Kidney epithelial cell (primary cell): ENCODE measurements around a stretch of chr2.

- RAMPAGE, long total RNA = no peak
- RRBS = 33% methylated on average over 6 of the region's 24 CpGs
Measured at GRCh38 chr2:62475135-62476146, 30.6 kb downstream of the TMEM17 start.

DNA sequence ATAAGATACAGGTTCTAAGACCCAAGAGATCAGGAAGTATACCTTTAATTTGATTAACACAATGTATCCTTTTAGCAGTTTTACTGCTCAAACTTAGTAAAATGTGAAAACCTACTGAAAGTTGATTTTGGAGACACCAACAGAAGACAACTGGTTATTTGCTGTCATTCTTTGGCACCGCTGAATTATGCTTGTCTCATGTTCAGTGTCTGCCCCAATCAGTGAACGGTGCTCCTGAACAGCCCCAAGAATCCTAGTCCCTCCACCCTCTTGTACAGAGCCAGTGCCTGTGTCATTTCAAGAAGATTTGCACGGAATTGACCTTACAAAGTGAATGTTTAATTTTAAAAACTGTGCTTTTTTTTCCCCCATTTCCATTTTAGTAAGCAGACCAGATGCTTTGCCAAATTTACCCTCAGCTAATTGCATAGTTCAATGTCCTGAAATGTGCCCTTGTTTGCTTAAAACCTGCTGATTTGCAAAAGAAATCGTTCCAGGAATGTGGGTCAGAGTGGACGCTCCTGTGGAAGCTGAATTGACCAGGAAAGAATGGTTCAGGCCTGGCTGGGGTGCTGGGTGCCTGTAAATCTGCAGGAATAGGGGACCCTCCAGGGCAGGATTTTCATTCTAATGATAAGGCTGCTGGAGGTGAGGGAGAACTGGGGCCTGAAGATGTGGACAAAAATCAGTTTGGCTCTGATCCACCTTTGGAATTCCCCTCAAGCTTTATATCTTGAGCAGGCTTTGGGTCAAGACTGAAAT, 20.2 kb downstream of the TMEM17 start:
- RAMPAGE, long total RNA = no peak
- RRBS = no CpG with 5 or more reads among the region's 5 CpGs

- RAMPAGE, long total RNA = no peak
- RRBS = no CpG with 5 or more reads among the region's 1 CpG
Measured at GRCh38 chr2:62653840-62654078, 51.8 kb upstream of the EHBP1 start.

GRCh38 chr2:62955391-62955695, 95.3 kb upstream of the OTX1 start:
- RAMPAGE, long total RNA = no peak
- RRBS = no CpG with 5 or more reads among the region's 3 CpGs

GRCh38 chr2:63058617-63059250, 8.1 kb downstream of the OTX1 start:
- RAMPAGE, long total RNA = no peak
- RRBS = 3% methylated on average over 18 of the region's 51 CpGs

GRCh38 chr2:63729257-63730003, 112.3 kb upstream of the UGP2 start:
- RAMPAGE, long total RNA = no peak
- RRBS = no CpG with 5 or more reads among the region's 2 CpGs

- RAMPAGE, long total RNA = no peak
- RRBS = no CpG with 5 or more reads among the region's 2 CpGs
Measured at GRCh38 chr2:63734359-63735009, 107.2 kb upstream of the UGP2 start.

DNA sequence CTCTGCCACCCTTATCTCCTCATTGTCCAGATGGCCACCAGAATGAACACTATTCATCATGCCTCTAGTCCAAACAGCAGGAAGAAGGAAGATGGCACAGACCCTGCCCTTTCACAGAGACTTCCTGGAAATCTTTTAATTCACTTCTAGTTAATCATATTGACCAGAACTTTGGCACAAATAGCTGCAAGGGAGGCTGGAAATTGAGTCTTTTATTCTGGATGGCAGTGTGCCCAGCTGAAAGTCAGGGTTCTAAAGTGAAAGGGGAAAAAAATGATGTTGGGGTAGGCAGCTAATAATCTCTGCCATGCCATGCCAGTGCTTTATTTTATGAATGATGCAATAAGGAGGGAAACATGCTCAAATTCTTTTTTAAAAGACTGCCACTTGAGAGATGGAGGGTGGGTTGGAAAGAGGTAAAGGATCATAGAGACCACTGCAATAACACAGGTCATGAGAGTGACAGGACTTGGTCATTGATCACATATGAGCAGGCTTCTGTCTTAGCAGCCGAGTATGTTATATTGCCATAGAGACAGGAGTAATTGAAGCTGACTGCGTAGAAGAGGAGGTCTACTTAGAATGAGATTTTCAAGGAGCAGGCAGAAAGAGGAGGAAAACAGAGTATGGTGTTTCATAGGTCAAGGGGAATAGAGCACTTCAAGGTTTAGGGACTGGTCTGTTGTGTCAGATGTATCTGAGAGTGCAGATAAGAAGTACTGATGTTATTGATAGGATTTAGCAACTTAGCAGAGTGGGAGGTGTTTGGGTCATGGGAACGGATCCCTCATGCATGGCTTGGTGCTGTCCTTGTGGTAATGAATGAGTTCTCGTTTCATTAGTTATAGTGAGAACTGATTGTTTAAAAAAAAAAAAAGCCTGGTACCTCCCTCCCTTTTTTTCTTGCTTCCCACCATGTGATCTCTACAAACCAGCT, 32.5 kb downstream of the UGP2 start:
- RAMPAGE, long total RNA = no peak
- RRBS = no CpG with 5 or more reads among the region's 4 CpGs

GRCh38 chr2:64036421-64036796, 17.2 kb upstream of the VPS54 start:
- RAMPAGE, long total RNA = no peak
- RRBS = no CpG with 5 or more reads among the region's 2 CpGs

- RAMPAGE, long total RNA = no peak
- RRBS = no CpG with 5 or more reads among the region's 3 CpGs
Measured at GRCh38 chr2:64115409-64116264, 28.6 kb downstream of the PELI1 start.

GRCh38 chr2:64124681-64124880, 19.6 kb downstream of the PELI1 start:
- RAMPAGE, long total RNA = no peak

- RAMPAGE, long total RNA = no peak
- RRBS = no CpG with 5 or more reads among the region's 2 CpGs
Measured at GRCh38 chr2:64141376-64141996, 2.7 kb downstream of the PELI1 start.

DNA sequence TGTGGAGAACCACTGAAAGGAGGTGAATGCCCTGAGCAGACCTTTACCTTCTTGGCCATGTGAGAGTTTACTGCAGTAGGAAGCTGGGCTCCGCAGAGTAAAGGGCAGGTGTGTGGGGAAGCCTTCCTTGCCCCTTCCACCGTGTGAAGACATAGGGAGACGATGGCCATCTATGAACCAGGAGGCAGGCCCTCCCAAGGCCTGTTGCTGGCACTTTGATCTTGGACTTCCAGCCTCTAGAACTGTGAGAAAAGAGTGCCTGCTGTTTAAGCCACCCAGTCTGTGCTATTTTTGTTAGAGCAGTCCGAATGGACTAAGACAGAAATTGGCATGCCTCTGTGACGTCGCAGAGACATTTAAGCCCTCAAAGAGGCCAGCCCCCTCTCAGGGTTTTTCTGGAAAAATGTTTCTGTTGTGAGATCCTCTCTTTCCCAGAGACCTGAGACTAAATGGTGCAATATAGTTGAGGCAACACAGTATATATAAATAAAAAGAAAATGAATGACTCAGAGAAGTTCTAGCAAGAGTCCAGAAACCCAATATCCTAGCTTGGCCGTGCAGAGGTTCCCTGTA, 121.9 kb upstream of the LGALSL start:
- RAMPAGE, long total RNA = no peak
- RRBS = no CpG with 5 or more reads among the region's 7 CpGs

GRCh38 chr2:64391307-64391892, 62.6 kb upstream of the LGALSL start:
- RAMPAGE, long total RNA = no peak
- RRBS = no CpG with 5 or more reads among the region's 2 CpGs

DNA sequence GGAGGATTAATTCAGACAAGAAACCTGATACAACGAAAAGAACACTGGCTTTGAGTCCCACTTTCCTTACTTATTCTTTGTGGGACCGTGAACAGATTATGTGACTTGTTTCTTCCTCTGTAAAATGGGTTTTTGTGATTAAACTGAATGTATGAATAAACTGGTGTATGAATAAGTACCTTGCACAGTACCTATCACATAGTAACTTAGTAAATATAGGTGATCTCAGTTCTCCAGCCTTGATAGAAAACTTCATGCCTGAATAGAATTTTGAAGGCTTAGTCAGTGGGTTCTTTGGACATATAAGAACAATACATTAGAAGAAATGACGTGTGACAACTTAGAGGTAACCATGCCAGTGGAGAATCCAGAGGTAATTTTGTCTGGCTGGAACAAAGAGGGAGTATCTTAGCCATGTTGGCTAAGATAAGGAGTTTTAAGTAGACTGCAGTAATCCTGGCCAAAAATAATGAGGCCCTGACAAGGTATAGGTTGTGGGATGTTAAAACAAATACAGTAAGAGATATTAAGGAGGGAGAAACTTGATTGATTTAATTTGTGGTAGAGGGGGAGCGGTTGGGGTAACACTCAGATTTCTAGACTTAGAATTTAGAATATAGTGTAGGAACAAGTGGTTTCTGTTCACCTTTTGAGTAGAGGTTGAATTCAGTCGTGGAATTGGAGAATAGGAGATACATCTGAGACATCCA, 11.5 kb downstream of the AFTPH start:
- RAMPAGE, long total RNA = no peak
- RRBS = no CpG with 5 or more reads among the region's 5 CpGs

DNA sequence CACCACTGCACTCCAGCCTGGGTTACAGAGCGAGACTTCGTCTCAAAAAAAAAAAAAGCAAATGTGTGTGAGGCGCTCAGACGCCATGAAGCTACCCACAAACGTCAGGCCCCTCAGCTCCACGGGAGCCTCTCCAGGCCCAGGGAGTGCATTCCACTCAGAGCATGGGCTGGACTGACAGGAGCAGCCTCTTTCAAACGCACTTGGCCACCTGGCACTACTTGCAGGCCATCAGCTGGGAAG, 26.9 kb downstream of the SERTAD2 start:
- RAMPAGE, long total RNA = no peak
- RRBS = no CpG with 5 or more reads among the region's 7 CpGs

GRCh38 chr2:64627294-64627786, 26.4 kb downstream of the SERTAD2 start:
- RAMPAGE, long total RNA = no peak
- RRBS = no CpG with 5 or more reads among the region's 17 CpGs

DNA sequence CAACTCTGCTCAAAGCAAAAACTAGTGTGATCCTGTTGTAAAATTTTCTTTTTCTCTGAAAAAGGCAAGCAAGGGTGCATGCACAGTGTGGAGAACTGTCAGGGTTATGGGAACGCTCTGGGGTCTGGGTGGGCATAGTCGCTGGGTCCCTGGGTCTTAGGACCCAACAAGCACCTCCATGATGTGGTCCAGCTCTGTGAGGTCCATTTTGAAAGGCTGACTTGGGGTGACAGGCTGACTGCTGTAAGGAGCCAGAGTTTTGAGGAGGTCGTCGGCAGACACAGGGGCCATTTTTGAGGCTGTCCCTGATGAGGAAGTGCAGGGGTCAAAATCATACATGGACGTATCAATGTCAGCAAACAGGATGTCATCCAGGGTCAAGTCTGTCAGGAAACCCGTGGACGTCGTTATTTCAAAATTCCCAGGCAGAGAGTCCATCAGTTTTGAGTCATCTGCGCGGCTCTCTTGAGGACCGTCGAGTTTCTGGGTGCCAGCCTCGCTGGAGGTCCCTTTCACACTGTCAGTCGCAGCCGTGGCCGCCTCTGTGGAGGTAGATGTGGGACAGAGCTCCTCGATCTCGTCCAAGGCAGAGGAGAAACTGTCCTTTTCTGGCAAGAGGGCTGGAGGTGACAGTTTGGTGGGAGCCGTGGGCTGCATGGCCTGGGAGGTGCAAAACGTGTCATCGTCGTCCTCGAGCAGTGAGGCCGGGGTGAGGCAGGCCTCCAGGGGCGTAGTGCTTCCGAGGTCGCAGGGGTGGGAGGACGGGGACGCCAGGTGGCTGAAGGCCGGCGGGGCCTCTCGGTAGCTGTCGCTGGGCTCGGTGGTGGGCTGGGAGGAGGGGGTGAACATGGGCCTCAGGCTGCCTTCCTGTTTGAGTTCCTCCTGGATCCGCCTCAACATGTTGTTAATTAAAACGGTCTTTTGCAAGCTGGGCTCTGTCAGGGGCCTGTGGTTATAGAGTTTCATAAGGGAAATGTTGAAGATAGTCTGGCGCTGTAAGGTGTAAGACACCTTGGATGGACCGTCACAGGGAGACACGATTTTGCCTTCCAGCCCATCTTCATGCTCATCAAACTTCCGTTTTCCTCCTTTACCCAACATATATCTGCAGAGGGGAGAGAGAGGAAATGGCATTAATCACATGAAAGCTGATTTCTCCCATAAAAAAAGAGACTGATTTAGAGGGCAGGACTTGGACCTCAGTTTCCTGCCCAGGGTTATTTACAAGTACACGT, 17.5 kb downstream of the SERTAD2 start:
- RAMPAGE, long total RNA = no peak
- RRBS = 78% methylated on average over 5 of the region's 41 CpGs

GRCh38 chr2:64861951-64862462, 127.2 kb upstream of the SLC1A4 start:
- RAMPAGE, long total RNA = no peak
- RRBS = no CpG with 5 or more reads among the region's 3 CpGs

DNA sequence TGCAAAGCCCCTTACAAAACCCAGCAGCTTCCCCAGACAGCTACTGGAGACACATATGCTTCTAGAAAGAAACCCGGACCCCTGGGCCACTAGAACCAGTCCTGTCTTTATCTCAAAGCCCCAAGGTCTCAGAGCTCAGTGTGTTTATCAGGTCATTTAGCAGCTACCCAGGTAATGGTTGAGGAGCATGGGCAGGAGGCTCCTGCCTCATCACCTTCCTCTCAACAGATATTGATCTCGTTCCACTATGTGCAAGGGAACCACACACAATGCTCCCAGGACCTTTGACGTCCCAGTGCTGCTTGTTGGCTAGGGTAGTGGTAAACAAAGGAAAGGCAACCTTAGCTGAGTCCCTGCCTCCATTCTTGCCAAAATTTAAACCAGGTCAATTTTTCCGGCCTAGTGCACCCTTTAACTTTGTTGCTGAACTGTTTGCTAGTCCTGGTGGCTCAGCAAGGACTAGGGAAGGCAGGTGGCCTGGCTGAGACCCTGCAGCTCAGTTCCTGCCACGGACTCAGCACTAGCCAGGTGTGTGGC, 66.1 kb upstream of the SLC1A4 start:
- RAMPAGE, long total RNA = no peak
- RRBS = no CpG with 5 or more reads among the region's 5 CpGs